Tibial artery (tissue), 1 donor: ENCODE measurements around the gene CDKN1C.

- PRO-cap: no peak
Measured at GRCh38 chr11:2681128-2681853, 204.3 kb downstream of the CDKN1C start.

DNA sequence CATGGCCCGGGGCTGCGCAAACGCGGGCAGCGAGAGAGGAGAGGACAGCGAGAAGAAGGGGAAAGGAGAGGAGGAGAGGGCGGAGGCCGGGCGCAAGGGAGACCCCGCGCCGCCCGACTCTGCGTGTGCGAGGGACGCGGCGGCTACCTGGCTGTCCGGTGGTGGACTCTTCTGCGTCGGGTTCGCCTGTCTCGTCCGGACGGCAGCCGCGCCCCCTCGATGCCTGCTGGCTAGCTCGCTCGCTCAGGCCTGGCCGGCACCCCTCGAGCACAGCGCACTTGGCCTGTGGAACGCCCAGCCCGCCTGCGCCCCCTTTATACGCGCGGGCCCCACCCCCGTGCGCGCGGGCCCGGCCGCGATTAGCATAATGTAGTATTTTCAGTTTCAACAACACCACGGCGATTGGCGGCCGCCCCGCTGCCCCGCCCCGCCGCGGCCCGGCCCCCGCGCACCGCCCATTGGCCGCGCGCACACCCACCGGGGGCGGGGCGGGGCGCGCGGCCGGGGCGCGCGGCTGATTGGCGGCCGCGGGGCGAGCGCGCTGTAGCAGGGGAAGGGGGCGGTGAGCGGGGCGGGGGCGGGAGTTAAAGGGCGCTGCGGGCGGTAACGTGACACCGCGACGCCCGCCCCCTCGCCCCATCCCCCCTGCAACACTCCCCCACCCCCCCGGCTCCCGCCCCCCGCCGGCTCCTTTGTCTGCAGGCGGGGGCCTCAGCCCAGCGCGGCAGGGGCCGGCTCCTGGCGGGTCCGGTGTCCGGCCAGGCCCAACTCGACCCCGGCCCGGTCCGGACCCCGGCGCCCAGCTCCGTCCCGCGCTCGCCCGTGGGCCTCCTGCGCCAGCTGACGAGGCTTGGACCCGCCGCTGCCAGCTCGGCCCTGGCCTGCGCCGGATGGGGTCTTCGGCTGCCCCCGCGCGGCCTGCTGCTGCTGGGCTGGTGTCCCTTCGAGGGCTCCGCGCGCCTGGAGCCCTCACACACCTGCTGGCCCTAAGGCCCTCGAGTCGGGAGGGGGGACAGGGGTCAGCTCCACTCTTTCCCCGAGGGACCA lies at the start of gene CDKN1C:
CDKN1C (minus strand) TSS at position 289 of the 1,047 bp plus-strand sequence.
- PRO-cap: bidirectional peak, plus-strand start at position 517 of the sequence, minus-strand start at position 287 of the sequence; unidirectional peak, plus-strand start at position 695 of the sequence

- PRO-cap: no peak
Measured at GRCh38 chr11:2887037-2887519, 1.5 kb upstream of the CDKN1C start.

DNA sequence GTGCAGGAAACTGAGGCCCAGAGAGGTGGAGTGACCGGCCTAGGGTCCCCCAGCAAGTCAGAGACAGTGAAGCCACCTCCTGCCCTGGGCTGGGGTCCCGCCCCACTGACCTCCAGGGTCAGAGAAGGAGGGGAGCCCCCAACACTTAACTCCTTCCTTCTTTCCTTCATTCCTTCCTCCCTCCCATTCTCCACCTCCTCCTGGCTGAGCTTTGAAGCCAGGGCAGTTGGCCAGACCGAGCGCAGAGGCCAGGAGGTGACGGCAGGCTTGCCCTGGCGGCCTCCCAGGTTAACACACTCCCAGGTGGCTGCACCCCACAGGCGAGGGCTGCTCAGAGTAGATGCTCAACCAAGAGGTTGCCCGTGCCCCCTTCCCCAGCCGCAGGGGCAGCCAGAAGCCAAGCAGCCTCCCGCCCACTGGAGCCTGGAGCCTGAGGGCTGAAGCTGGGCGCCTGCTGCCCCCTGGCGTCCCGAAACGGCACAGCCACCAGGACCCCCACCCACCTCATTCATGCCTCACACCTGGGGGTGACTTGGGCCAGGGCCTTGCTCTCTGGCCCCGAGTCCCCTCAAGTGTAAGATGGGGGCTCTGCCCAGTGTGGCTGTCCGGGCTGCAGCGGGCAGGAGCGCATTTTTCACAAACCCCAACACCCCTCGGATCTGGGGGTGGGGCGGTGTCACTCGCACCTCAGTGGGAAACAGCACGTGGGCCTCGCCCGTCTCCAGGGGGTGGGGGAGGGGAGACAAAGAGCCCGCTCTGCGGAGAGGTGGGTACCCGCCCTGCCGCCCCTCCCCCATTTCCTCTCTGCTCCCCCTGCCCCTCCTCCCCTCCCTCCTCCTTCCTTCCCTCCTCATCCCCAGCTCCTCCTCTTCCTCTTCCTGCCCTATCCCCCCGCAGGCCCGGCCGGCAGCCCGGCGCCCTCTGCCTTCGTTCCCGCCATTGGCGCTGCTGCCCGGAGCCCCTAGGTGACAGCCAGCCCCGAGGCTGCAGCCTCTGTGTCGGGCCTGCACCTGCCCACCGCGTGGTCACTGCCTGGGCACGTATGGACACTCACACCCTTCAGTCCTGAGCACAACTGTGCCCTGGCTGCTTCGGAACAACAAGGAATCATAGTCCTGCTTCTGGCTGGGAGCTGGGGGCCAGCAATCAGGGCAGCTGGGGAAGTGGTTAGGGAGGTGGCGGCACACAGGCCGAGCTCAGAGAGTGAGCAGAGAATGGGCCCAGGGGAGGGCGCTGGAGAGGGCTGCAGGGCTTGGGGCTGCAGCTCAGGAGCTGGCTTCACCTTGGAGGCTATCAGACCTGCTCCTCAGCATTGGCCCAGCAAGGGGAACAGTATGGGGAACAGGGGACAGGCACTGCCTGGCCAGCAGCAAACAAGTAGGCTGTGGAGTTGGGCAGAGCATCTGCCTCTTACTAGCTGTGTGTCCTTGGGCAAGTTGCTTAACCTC lies 6.7 kb upstream of the CDKN1C start:
- PRO-cap: no peak

DNA sequence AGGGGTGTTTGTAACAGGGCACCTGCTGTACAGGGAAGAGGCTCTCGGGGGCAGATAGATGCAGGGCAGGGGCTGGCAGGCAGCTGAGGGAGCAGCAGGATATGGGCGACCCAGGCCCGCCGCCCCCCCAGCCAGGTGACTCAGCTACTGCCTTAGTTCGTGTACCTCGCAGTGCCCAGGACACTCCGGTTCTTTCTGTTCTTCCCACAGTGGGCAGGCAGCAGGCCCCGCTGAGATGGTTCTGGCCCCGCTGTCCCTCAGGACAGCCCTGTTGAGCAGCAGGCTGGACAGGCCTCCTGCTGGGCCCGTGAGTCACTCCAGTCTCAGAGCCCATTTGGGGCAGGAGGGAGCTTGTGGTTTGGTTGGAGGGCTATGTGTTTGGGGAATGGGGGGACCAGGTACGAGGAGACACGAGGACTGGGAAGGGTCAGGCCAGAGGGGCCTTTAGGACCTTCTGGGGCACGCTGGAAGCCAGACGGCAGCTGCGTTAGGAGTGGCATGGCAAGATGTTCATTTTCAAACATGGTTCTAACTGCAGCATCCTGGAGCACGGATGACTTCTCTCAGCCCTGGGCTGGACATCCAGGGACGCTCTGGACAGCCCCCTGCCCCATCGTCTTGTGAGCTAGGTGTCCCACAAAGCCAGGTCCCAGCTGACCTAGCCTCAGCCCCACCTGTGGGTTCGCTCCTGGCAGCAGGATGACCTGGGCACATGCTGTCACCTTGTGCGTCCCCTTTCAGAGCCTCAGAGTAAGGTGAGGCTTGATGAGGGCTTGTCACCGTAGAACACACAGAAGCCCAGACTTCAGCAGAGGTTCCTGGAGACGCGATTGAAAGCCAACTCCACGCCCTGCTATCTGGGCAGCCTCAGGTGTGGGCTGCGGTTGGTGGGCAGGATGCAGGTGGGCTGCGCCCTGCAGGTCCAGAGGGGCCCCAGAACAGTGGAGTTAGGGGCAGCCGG lies 11.3 kb downstream of the SLC22A18 start:
- PRO-cap: no peak

- PRO-cap: no peak
Measured at GRCh38 chr11:2975332-2976160, 16.6 kb downstream of the NAP1L4 start.

DNA sequence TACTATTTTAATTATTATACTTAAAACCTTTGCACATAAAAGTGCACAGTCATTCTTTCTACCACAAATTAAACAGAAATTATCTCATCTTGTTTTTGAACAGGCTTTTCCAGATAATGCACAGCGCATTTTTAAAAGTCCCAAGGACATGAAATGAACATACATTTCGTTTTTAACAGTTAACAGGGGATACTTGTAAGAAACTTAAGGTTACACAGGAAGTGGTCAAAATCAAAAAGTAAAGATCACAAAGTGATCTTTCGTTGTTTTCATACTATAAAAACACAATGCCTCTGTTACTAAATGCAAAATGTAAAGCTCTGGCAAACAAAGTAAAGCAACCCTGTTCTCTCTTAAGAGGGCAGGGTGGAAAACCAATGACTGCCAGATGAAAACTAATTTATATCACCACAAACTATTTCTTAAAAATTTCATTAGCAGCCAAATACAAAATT lies 3.5 kb downstream of the NAP1L4 start:
- PRO-cap: no peak

DNA sequence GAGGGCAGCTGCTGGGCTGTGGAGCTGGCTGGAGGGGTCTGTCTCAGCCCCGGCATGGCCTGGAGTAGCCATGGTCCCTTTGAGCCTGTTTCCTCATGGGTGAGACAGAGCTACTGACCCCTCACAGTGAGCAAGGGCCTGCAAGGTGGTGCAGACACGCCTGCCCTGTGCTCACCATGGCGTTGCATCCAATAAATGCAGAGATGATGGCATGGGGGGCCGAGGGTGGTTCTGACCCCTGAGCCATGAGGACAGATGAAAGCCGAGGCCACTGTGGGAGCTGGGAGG lies 33.5 kb upstream of the CARS1 start:
- PRO-cap: no peak

DNA sequence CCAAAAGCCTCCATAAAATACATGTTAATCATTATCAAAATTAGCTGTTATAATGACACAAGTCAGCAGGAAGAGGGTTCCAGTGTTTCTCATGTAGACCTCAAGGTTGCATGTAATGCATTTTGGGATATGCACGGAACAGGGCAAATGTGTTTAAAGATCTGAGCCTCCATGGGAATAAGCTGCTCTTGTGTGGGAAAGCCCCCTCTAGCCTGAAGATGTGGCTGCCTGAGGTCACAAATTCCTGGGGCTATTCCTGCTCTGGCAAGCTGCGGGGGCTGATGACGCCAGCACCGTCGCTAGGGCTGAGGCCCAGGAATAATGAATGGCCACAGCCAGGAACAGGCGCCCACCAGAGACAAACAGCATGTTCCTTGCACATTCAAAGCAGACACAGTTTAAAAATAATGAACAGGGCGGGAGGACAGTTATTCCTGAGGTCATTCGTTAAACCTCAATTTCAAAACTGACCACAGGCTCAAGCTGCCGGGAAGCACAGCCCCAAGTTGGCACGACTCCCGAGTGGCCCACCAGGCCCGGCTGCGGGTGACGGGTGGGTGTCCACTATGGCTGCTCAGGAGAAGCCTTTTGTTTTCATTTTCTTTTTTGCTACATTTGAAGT lies 11.7 kb downstream of the OSBPL5 start:
- PRO-cap: bidirectional peak, plus-strand start at position 401 of the sequence, minus-strand start at position 179 of the sequence

- PRO-cap: no peak
Measured at GRCh38 chr11:3157340-3157915, 7.7 kb downstream of the OSBPL5 start.

DNA sequence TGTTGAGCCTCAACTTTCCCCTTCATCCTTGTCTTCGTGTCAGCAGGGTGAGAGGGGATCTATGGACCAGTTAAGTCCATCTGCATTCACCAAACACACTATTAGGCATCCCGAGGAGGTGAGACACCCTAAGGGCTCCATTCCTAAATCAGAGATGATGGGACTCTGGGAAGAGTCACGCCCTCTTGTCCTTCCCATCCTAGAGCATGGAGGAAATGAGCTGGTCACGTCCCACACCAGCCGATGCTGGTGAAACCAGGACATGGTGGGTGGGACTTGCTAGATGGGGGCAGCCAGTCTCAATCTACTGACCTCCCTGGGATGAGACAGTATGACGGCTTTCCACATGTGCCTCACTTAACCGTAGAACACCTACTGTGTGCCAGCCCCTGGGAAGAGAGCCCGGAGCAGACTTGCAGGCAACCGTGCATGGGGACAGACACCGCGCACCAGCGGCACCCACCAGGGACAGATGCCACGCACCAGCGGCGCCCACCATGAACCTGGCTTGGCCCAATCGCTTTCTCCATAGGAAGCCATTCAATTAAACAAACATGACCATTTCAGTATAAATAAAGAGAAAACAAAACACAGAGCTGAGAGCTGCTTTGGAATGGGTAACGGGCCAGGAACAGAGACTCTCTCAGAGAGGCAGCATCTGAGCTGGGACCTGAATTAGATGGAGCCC lies 3.8 kb downstream of the OSBPL5 start:
- PRO-cap: bidirectional peak, plus-strand start at position 307 of the sequence, minus-strand start at position 208 of the sequence

GRCh38 chr11:3164224-3164585 lies 905 bp downstream of the OSBPL5 start:
- PRO-cap: no peak

GRCh38 chr11:3359202-3360294 lies 19.4 kb downstream of the ZNF195 start:
- PRO-cap: no peak

- PRO-cap: no peak
Measured at GRCh38 chr11:3476543-3477420, 97.8 kb upstream of the ZNF195 start.

- PRO-cap: no peak
Measured at GRCh38 chr11:3614463-3614985, 27.3 kb downstream of the ART5 start.

DNA sequence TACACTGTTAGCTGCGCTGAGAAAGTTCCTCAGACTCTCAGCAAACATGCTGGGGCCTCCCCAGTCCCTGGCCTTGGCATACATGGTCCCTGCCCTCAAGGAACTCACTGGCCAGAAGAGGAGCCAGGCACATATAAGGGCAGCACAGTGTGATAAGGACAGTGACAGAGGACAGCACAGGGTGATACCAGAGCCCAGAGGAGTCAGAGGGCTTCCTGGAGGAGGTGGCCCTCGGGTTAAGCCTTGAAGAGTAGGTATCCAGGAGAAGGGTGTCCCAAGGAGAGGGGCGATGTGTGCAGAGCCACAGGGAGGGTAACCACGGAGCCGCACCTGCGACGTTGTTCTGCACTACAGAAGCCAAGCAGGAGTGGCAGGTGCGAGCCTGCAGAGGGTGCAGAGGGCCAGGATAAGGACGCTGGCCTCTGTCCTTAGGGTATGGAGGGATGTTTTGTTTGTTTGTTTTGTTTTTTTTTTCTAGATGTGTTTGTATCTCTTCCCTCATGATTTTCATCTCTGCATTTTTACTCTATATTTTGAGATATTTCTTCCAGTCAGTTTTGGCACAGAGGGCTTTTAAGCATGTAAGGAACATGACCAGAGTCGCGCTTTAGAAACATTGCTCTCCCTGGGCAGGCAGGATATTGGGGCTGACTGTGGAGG lies 802 bp downstream of the ART1 start:
- PRO-cap: no peak

DNA sequence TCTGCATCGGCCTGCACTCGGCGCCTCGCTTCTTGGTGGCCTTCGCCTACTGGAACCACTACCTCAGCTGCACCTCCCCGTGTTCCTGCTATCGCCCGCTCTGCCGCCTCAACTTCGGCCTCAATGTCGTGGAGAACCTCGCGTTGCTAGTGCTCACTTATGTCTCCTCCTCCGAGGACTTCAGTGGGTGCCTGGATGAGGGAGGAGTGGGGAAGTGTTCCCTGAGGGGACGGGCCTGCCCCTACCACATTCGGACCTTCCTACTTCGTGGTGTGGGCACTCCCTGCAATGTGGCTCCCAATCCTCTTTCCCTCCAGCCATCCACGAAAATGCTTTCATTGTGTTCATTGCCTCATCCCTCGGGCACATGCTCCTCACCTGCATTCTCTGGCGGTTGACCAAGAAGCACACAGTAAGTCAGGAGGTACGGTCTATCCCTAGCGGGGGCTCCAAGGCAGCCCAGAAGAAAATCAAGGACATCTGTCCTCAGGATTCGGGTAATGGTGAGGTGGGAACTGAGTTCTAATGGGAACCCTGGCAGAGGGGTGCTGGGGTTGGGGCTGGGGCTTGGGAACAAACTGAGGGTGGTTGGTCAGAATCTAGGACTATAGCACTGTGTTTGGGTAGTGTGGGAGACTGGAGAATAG lies 15.7 kb downstream of the PGAP2 start:
- PRO-cap: no peak

DNA sequence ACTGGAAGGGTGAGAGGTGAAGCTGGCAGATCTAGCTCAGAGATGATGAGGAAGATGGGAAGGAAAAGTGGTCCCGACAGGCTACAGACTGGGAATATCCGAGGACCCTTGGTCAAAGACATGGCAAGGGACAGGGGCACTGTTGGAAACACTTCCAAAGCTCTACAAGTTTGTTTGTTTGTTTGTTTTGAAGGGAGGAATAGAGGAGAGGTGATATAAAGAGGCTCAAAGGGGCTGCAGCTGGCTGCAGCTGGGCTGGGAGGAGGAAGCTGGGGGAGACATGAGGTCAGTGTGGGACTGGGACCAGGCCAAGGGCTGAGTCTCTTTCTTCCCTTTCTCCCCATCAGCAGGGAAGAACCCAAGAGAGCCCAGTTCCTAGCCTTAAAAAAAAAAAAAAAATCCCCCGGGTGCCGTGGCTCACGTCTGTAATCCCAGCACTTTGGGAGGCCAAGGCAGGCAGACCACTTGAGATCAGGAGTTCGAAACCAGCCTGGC lies 5.0 kb downstream of the RHOG start:
- PRO-cap: no peak

DNA sequence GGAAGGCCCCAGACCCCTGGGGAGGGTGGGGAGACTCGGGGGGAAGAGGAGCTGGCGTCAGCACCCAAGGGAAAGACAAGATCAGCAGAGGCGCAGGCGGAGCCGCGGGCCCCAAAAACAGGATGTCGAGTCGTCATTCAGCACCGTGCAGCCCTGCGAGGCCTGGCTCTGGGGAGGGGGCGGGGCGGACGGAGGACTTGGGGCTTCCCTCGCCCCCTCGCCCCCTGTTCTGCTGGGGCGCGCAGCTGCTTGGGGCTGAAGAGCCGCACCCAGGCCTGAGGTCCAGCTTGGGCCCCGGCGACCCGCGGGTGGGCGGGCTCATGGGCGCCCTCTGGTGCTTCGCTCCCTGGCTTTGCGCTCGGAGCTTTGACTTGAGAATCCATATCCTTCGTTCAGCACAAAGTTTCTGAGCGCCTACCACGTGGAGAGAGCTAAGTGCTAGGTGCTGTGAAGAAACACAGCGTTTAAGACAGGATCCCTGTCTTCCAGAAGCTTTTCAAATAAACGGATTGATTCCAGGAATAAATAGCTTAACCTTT lies 716 bp upstream of the RHOG start:
- PRO-cap: bidirectional peak, plus-strand start at position 95 of the sequence, minus-strand start at position 86 of the sequence; unidirectional peak, minus-strand start at position 306 of the sequence

DNA sequence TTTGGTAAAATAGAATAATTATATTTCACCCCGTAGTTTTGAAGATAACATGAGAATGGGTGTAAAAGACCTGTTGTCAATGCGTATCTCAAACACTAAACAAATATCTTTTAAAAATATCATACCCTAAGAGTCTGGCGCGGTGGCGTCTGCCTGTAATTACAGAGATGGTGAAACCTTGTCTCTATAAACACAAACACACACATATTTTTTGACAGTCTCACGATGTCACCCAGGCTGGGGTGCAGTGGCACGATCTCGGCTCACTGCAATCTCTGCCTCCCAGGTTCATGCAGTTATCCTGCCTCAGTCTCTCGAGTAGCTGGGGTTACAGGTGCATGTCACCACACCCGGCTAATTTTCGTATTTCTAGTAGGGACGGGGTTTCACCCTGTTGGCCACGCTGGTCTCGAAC lies 1.2 kb upstream of the RHOG start:
- PRO-cap: no peak